SUDHL5 (cell line): ENCODE measurements around a stretch of chr16.

DNA sequence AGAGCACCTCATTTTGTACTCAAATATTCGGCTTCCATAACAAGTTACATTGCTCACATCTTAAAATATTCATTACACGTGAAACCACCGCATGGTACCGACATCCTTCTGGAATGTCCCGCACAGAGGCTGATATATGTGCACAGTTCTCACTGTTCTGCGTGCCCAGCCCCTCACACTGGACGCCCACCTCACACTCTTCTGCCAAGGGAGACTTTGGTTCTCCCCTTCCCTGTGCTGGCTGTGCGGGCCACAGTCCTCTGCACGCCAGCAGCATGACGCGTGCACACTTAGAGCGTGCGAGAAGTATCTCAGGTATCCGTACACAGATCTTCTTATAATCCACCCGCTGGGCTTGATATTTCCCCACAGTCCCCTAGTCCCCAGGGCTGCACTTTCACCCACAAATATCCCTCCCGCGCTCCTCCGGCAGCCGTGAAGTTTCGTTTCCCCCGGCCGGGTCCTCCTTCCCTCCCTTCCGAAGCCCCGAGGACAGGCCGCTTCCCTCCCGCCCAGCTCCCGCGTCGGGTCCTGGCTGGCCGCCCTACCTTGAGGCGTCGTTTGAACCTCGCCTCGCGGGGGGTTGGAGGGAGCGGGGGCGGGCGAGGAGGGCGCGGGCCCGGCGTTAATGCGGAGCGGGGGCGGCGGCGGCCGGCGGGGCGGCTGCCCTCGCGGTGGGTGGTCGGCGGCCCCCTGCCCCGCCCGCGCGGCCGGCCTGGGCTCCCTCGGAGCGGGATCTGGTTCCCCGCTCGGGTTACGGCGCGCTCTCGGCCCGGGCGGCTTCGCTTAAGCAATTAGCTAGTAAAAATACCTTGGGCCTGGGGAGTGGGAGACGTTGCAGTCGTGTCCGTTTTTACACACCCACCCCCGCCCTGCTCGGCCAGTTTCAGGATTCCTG, 5.0 kb upstream of the FOXF1 start:
- PRO-cap, result no peak

- PRO-cap, result no peak
These were observed 3.0 kb upstream of the FOXF1 start for GRCh38 chr16:86507199-86507893.

- PRO-cap, result no peak
These were observed 688 bp upstream of the FOXF1 start for GRCh38 chr16:86509357-86510321.

DNA sequence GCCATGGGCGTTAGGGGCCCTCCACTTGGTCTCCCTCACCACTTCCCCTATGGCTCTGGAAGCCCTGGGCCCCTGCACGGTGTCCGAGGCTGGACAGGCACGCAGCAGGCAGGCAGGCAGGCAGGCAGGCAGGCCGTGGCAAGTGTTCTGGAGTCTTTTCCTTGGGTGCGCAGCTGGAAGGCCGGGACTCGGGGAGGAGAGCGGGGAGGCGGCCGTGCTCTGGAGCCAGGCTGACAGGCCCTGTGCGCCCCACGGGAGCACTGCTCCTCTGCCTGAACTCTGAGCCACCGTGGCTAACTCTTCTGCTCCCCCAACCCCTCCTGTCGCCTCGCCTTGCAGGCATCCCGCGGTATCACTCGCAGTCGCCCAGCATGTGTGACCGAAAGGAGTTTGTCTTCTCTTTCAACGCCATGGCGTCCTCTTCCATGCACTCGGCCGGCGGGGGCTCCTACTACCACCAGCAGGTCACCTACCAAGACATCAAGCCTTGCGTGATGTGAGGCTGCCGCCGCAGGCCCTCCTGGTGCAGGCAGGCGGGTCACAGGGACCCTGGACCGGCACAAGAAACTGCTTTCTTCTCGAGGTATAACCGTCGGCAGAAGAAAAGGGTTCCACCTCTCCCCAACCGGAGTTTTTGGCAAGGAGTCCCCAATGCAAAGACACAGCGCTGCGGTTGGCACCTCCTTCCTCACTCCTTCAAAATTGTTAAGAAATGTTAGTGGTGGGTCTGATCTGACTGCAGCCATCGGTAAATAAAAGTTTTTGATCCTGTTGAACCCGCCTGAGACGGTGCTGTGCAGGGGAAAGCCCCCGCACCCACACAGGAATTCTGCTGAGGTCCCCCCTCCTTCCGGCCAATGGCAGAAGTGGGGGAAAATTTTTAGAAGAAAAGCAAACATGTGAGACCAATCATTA, 2.5 kb downstream of the FOXF1 start:
- PRO-cap, result no peak

- PRO-cap, result no peak
These were observed 91.5 kb downstream of the FOXL1 start for GRCh38 chr16:86669701-86670426.

DNA sequence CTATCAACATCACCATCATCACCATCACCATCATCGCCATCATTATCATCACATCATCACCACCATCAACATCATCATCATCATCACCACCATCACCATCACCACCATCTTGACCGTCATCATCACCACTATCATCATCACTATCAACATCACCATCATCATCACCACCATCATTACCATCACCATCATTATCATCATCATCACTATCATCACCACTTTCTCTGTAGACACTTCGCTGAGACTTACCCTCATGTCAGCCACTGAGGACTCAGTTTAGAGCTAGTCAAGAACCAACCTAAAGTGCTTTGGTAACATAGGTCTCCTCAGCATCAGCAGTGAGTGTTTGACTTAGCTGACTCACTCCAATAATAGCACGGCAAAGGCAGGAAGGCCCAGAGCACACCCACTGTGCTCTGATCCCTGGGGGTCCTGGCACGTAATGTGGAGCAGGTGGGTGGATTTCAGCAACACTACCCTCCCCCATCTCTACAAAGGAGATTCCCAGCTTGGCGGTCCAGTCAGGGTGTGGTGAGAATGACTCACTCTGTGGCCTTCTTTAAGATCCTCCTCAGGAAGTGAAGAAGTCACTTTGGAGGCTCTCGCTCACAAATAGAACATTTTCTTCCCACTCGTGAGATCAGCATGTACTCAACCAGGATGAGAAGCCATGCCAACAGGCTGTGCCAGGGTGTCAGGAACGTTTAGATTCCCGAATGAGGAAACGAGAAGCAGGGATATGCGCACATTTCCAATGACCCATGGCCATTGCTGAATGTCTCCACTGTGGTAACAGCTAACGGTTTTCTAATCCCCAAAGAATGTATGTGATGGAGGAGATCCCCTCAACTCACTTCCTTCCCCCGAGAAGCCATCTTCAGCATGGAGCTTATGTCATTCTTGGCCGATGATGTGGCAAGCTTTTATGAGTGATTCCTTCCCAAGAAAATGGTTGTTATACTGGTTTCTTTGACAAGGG, 365.4 kb downstream of the C16orf95 start:
- PRO-cap, result no peak

DNA sequence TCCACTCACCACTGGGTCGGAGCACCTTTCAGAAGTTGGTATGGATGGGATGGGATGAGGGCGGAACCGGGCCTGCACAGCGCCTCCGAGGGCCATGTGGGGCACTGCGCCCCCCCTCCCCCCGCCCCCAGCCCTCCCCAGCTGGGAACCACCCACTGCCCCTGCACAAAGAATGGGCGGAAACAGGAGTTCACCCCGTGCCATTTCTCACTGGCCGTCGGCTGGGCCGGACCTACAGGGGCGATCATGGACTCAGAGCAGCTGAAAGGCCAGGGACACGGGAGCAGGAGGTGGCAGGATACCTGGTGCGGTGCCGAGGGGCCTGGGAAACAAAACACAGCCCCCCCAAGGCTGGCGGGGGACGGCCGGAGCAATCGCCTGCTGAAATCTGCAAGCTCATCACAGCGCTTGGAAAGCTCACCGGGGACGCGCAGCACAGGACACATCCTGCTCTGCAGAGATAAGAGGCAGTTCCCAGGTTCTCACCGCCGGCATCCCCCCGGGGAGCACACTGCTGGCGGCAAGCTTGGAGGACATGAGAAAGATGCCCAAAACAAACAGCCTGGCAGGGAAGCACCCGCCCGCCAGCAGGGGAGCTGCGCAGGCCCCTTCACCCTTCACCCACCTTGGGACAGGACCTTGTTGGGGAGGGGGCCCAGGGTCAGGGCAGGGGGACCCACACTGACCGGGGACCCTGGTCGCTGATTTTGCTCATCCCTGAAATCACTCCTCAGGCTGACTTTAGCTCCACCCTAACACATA, 264.0 kb downstream of the C16orf95 start:
- PRO-cap, result no peak

DNA sequence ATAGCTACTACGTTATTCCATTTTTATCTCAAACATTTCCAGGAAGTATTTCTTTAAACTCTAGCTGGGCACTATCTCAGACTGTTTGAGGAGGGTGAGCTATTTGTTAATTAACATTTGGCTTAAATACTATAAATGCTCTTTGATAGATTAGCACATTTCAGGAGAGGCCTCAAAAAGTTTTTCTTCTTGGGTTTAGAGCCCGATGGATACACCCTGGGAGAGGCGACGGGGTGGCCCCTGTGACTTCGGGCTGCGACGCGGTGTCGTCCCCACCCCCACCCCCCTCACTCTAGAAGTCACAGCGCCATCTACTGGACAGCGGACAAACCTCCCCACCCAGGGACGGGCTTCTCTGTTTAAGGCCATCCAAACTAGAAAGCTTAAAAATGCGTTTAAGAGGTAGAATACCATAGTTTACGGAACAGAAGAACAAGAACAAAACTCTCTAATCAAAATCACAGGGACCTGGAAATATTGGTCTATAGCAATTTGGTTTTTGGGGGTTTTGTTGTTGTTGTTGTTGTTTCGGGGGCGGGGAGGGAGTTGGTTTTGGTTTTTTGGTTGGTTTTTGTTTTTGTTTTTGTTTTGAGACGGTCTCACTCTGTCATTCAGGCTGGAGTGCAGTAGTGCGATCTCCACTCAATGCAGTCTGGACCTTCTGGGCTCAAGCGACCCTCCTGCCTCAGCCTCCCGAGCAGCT, 254.5 kb downstream of the C16orf95 start:
- PRO-cap, result no peak

DNA sequence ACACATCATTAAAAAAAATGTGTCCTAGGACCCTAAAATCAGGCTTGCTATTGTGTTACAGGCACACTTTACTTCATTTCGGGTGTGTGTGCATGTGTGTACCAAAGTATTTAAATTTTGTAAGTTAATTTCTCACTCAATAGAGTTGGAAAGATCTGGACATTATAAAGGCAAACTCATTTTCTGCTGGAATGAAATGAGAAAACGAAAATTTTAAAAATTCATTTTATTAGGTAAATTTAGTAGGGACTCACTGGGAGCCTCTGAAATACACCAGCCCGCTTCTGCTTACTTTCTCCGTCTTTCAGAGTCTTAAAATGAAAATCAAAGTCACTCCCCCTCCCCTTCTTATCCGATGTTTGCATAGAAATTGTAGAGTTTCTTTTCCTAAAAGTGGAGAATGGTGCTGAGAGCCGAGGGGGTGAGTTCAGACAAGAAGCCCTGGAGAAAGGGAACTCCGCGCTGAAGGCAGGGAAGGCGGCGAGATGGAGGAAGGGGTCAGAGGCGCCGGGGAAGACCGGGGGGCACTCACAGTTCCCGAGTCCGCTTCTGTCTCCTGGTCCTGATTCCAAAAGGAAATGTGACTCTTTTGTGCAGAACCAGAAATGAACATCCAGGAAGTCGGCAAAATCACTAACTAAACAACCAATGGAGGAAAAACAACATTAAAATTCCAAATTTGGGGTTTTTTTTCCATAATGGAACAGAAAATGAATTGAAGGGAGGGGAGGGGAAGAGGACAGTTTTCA, 252.6 kb downstream of the C16orf95 start:
- PRO-cap, result no peak

GRCh38 chr16:87344331-87345027, 27.3 kb upstream of the C16orf95 start:
- PRO-cap, result no peak

DNA sequence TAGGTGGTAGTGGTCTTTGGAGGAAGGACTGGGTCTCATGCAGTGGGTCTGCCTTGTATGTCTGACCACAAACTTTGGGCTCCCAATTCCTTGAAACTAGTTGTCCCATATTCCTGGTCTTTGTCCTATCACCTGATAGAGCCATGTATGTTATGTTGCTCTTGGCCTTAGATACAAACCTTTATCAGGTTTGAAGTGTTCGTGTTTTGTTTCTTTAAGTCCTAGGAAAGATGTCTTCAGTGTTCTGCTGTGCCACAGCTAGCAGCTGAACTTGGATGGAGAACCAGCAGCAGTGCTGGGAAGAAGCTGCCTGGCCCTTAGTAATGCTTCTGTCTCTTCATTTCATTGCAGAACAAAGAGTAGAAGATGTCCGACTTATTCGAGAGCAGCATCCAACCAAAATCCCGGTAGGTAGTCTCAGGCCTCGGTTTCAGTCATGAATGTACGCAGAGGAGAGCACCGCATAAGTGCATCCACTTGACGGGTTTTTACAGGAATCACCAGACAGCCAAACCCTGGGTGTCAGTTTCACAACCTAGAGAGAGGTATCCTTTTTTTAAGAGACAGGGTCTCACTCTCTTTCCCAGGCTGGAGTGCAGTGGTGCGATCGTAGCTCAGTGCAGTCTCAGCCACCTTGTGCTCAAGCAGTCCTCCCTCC, 6.5 kb downstream of the MAP1LC3B start:
- PRO-cap, result no peak

DNA sequence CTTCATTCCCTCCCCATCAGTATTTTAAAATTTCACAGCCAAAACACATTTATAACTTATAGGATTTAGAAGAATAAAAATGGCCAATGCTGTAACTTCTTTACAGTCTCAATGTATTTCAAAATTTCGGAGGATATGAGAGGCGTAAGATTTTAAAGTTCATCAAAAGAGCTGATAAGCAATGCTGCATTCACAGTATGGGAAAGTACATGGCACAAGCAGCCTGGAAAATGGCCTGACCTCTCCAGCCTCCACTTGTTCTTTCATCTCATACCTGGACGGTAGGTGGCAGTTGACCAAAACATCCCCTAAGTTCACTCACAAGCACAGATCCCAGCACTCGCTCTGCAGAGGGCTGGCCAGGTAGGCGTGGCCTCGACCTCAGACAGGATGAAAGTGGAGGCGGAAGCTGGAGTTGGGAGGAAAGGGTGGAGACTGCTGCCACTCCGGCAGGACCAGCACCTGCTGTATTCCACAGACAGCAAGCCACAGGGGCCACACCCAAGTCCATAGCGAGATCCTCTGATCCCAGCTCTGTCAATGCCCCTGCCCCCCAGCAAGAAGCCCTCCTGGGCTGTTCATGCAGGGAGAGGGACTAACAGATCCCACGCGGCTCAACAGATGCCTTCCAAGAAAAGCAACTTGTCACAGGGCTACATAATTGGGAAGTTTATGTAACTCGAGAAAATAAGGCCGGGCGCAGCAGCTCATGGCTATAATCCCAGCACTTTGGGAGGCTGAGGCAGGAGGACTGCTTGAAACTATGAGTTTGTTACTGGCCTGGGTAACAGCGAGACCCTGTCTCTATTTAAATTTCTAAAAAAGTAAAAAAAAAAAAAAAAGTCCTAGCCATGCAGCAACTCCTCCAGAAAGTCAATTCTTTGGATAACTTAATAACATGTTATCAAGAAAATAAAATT, 31.3 kb downstream of the ZCCHC14 start:
- PRO-cap, result no peak

DNA sequence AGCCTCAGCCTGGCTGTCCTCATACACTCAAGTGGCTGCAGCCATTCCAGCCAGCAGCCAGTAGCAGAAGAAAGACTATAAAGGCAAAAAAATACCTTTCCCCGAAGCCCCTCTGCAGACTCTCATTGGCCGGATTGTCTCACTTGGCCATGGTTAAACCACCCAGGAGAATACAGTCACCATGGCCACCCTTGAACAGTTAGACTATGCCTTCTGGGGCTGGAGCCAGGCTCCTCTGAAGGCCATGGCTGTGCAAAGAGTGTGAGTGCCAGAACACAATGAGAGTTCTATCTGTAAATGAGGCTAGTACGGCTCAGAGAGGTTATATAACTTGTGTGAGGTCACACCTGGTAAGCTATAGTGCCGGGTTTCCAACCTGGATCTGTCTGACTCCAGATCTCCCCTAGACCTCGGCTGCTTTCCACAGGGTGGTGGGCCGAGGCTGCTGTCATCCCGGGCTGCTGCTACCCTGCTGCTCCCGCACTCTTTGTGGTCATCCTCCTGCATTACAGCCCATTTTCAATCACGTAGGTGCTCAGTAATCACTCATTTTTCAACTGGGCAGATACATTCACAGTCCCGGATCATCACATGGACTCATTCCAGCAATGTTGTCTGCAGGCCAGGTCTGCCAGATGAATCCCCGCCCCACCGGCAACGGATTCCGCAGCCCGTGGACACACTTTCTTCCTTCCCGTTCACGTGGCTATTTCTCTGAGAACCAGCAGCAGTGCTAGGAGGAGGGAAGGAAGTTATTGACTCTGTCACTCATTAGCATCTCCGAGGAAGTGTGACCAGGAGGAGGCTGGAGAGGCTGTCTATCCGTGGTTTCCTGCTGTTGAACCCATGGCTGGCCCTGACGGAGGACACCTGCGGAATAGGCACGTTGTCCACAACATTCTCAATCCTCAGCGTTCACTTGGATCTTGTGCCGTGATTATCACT, 14.4 kb upstream of the ZCCHC14 start:
- PRO-cap, result no peak

DNA sequence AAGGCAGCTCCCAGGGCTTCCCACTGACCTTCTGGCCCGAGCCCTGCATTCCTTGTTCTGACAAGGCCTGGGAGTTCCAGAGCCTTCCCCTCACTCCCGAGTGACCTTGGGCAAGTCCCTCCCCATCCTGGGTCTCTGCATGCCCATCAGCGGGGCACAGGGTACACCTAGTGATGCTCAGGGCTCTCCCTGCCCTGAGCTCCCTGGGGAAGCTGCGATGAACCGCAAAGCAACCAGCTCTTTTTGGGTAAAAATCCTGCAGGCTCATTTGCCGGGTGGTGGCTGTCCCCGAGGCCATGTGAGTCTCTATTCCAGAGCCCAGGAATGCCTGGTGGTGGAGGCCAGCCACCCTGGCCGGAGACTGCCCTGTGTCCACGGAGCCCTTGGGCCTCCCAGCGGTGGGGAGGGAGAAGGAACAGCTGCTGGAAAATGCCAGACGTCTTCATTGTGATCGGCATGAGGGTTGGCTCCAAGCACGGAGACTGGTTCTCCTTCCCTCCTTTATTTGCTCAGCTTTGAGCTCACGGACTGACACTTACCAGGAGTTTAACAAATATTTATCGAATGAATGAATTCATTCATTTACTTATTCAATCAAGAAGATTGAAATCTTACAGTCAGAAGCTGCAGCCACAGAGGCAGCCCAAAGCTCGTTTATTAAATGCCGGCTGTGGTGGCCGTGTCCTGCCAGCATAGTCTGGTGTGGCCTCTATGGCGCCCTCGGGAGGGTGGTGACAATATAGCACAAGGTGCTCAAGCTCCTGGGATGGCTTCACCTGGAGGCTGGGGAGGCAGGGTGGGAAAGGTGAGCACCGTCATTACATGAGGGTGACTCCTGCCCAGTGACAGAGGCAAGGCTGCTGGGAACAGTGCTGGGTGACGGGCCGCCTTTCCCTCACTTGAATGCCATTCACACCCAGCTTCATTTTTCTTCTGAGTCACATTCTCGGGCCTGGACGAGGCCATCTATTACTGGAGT, 31.2 kb upstream of the JPH3 start:
- PRO-cap, result no peak

- PRO-cap, result unidirectional peak, plus-strand start at chr16:87777780; bidirectional peak, plus-strand start at chr16:87778172, minus-strand start at chr16:87778002
These were observed 12.0 kb upstream of the KLHDC4 start for GRCh38 chr16:87777563-87778358.

DNA sequence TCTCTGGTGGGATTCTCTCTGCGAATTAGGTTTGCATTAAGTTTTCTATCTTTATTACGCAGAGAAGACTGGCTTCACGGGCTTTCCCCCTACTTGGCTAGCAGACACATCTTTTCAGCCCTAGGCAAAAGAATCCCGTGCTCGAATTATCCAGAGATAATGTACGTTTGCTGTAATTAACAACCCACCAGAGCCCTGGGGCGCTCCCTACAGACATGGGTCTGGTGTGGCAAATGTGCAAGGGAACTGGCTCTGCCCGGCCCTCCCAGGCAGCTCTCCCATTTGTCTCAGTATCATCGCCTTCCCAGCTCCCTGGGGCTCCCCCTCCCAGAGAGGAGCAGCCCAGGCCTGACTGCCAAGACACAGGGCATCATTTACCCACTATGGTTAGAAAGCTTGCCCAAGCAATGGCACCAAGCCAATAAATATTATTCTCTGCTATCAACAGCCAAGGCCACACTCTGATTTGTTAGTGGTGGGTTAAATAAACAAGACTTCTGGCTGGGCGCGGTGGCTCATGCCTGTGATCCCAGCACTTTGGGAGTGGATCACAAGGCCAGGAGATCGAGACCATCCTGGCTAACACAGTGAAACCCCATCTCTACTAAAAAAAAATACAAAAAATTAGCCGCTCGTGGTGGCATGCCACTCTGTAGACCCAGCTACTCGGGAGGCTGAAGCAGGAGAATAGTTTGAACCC, 24.8 kb upstream of the KLHDC4 start:
- PRO-cap, result no peak

DNA sequence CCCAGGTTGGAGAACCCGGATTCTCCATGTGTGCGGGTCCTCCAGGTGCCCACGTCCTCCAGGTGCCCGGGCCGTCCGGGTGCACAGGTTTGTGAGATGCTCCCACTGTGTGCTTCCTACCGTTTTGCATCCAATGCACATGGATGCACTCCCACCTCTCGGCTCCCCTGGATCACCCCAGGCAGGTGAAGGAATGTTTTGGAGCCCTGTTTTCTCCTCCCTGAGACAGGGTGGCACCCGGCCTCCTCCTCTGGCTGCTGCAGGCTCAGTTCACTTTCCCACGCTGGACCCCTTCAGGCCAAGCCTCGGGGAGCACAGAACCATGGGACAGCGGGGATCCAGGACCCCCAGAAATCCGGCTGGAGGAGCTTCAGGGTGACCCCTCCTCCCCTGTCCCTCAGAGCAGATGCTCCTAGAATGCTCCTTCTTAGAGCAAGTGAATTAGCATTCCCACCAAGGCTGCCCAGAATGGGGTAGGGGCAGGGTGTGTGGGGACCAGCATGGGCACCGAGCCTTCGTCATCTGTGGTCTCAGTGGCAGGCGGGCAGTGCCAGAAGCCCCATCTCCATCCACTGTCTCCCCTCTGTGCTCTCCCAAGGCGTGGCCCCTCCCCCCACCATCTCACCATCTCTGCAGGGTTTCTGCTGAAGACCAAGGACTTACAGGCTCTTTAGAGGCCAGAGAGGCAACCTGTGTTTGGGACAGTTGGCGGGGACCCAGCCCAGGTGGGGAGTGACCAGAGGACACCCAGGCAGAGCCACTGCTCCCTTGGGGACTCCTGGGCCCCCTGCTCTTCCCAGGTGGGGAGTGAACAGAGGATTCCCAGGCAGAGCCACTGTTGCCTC, 45.5 kb downstream of the SLC7A5 start:
- PRO-cap, result no peak

- PRO-cap, result no peak
These were observed 34.9 kb downstream of the SLC7A5 start for GRCh38 chr16:87834084-87835209.

- PRO-cap, result no peak
These were observed 23.2 kb downstream of the SLC7A5 start for GRCh38 chr16:87845796-87846872.

- PRO-cap, result no peak
These were observed 3.8 kb downstream of the CA5A start for GRCh38 chr16:87932318-87933174.